Jurkat, Clone E6-1 (cell line): ENCODE measurements around a stretch of chr1.

DNA sequence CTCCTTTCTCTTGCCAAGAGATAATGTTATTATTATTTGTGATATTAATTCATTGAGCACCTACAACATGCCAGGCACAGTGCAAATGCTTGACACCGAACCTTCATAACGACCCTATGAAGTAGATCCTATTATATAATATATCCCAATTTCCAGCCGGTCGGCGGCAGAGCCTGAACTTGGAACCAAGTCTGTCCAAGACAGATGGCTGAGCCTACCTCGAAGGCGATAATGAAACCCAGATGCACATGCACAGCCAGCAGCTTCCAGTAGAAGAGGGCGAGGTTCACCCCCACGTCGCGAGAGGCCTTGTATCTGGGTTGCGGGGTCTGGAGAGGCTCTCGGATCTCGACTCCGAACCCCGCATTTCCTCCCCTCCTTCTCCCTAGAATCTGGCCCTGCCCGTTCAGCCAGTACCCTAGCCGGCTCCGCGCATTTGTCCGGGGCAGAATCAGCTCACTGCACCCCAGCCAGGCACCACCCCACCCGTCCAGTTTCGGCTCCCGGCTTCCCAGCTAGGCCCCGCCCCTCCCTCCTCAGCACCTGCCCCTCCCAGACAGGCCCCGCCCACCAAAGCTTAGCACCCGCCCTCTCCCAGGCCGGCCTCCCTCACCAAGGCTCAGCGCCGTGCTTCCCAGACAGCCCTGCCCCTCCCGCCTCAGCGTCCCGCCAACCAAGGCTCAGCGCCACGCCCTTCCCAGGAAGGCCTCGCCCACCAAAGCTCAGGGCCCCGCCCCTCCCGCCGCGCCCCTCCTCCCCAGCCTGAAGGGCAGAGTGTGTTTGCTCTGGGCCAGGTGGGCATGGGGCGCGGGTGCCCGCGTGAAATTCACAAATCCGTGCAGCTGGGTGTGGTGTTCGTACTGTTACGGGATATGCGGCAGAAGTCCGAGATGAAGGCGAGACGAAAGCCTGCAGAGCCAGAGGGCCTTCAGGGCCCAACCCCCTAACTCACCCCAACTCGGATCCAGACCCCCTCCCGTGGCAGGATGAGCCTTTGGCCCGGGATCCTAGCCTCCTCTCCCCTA, 4.8 kb upstream of the ARHGEF19 start:
- RRBS: 10% methylated on average over 4 of the region's 54 CpGs

DNA sequence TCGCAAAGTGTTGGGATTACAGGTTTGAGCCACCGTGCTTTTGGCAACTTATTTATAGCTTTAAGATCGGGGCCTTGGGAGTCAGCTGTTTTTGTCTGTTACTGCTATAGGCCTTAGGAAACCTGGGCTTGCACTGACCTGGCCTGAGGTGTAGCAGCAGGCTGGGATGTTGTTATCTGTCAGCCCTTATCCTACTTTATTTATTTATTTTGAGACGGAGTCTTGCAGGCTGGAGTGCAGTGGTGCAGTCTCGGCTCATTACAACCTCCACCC, 11.4 kb downstream of the SZRD1 start:
- RRBS: no CpG with 5 or more reads among the region's 5 CpGs

DNA sequence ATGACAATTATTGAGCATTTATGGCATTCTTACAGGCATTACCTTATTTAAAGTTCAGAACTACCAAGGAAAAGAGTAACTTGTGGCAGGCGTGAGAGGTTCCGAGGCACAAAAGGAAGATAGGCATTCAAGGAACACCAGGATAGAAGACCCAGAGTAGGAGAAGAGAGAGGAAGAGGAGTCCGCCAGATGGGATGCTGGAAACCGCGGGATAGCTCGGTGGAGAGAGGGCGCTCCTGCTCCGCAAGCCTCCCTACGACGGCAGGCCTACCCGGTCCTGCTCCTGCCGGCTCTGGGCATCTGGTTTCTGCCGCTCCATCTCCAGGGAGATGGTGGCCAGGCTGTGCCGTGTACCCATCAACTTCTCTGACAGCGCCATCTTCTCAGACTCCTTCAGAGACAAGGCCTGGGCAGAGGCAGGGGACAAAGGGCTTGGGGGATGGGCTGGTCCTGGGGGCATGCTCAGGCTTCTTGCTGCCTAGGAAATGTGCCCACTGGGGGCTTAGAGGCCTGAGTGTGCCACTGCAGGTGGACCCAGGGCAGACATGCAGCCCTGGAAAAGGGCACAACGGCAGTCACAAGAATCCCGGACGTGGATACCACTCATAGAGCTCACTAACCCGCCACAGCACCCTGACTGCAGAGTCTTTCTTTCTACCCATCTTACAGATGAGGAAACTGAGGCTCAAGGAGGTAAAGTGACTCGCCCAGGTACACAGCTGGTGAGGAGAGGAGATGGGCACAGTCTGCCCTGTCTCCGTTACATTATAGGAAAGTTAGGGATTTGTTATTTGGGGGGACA, 178.4 kb downstream of the NECAP2 start:
- RRBS: no CpG with 5 or more reads among the region's 21 CpGs

DNA sequence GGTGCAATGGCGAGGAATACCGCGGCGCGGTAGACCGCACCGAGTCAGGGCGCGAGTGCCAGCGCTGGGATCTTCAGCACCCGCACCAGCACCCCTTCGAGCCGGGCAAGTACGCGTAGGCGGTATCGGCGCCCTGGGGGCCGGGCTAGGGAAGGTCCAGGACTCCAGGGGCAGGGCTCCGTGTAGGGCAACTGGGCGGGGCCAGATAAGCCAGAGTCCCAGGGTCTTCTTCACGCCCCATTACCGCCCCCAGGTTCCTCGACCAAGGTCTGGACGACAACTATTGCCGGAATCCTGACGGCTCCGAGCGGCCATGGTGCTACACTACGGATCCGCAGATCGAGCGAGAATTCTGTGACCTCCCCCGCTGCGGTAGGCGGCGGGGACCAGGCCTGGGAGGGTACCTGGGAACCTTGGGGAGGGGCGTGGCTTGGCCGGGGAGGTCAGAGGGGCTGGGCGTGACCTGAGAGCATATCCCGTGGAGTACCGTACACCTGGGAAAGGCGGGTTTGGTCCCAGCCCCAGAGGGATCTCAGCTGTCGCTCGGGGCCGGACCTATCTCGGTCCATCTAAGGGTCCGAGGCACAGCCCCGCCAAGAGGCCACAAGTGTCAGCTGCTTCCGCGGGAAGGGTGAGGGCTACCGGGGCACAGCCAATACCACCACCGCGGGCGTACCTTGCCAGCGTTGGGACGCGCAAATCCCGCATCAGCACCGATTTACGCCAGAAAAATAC, 206.9 kb downstream of the NECAP2 start:
- RRBS: no CpG with 5 or more reads among the region's 61 CpGs

- RRBS: no CpG with 5 or more reads among the region's 2 CpGs
Observed at GRCh38 chr1:16870054-16870308, 51.8 kb upstream of the CROCC start.

- RRBS: no CpG with 5 or more reads among the region's 20 CpGs
Observed at GRCh38 chr1:16929671-16930396, 8.1 kb downstream of the CROCC start.

GRCh38 chr1:16965511-16966393, 14.7 kb downstream of the MFAP2 start:
- RRBS: no CpG with 5 or more reads among the region's 24 CpGs

DNA sequence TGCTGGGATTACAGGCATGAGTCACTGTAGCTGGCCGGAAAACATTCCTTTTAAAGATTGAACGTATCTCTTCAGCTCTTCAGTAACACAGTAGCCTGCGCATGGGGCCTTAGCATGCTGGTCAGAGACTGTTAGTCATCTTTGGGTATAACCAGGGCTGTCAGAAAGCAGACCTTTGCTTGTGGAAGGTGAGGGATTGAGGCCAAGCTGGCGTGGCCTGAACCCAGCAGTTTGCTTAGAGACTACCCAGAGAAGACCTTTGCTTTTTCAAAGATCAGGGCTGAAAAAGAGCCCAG, 9.7 kb upstream of the SDHB start:
- RRBS: no CpG with 5 or more reads among the region's 4 CpGs

DNA sequence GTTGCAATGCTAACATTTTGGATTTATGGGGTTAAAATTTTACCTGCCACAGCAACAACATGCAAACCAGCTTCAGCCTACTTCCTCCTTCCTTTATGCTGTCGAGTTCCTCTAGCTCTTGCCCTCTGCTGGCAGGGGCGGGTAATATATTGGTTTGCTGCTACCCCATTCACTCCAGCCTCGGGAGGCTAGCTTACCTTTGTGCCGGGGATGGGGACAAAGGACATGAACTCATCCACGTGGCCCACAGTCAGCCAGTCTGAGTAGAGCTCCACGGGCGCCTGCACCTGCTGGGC, 21.6 kb upstream of the SDHB start:
- RRBS: no CpG with 5 or more reads among the region's 7 CpGs

GRCh38 chr1:17109848-17110262, 9.4 kb downstream of the PADI2 start:
- RRBS: no CpG with 5 or more reads among the region's 4 CpGs

GRCh38 chr1:17113166-17113602, 6.1 kb downstream of the PADI2 start:
- RRBS: no CpG with 5 or more reads among the region's 3 CpGs

GRCh38 chr1:17121910-17122248, 2.6 kb upstream of the PADI2 start:
- RRBS: 66% methylated on average over 4 of the region's 8 CpGs

DNA sequence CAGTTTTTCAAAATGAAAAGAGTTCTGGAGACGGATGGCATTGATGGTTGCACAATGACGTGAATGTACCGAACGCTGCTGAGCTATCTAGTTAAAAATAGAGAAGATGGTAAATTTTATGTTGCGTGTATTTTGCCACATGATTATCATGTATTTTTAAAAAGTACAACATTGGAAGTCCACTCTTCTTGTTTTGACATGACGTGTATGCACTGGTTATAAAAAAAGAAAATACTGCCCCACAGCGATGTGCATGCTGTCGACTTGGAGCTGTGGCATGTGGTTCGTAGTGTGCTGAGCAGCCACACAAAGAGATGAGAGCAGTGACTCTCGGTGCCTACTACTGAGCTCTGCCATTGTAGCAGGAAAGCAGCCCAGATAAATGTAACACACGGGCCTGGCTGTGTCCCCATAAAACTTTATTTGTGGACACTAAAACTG, 22.6 kb upstream of the PADI2 start:
- RRBS: no CpG with 5 or more reads among the region's 11 CpGs

GRCh38 chr1:17204641-17204906, 354 bp upstream of the PADI1 start:
- RRBS: no CpG with 5 or more reads among the region's 1 CpG

- RRBS: no CpG with 5 or more reads among the region's 5 CpGs
Observed at GRCh38 chr1:17272516-17273001, 23.7 kb downstream of the PADI3 start.

DNA sequence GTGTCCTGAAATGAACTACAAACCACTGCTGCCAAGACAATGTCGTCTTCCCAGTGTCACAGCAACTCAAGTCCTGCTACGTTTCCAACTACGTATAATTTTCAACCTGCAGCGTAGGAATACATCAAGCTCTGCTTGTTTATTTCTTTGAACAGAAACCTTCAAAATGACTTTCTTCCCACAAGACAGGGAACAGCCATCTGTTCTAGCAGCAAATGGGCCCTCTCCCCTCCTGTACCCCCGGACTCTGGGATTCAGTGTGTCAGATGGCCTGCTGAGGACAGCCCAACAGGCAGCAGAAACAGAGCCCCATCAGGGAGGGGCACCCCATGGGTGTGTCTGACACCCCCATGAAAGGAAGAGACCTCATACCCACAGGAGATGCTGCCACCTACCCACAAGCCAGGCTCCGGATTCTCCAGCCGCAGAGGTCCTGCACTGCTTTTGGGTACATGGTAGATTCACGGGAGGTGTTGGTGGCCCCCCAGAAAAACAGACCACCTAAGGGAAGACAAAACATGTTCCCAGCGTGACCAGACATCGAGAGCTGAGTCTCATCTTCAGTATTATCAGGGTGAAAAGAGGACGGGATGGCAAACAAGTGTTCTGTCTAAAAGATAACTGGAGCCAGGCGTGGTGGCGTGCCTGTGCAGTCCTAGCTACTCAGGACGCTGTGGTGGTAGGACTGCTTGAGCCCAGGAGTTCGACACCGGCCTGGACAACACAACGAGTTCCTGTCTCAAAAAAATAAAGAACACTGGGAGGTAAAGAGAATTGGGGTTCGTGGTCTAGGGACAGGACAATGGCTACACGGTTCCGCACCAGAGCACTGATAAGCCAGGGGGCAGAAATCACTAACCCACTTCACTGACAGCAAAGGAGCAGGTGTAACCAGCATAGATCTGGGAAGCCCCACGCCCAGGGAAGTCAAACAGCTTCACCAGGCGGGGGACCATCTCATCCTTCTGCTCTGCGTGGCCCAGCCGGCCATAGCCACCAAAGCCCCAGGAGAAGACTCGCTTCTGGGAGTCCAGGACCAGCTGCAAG, 26.5 kb downstream of the RCC2 start:
- RRBS: no CpG with 5 or more reads among the region's 25 CpGs

GRCh38 chr1:17425467-17425721, 14.1 kb downstream of the RCC2 start:
- RRBS: no CpG with 5 or more reads among the region's 11 CpGs

- RRBS: no CpG with 5 or more reads among the region's 7 CpGs
Observed at GRCh38 chr1:17436745-17437141, 2.7 kb downstream of the RCC2 start.

- RRBS: no CpG with 5 or more reads among the region's 2 CpGs
Observed at GRCh38 chr1:17545191-17545705, 5.8 kb downstream of the ARHGEF10L start.